Cytotoxic T cell (primary cell): ENCODE measurements around the genes RORC and LCE3E.

DNA sequence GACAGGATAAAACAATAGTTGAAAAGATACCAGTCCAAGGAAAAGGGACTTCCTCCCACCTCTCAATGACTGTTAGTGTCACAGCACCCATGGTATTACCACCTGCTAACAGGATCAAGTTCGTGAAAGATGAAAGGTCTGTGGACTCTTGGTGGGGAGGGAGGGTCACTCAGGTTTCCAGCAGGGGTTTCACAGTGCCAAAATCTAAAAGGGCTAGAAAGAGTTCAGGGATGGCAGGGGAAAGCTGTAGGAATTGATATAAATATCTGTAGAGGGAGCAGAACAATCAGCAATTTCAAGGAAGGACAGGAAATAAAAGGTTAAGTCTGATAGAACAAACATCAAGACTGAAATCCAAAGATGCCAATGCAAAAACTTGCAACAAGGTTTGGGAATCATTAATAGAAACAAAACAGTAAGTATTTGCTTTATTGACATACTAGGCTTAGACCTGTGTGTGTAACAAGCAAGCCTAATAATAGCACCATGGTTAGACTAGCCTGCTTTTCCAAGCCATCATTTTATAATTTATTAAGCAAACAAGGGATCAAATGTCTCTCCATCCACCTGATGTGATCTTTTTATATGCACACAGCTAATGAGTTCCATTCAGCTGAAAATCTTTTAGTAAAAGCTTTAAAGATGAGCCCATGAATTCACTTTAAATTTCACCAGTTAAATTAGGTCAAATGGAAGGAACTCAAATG lies 3.7 kb downstream of the MCL1 start:
- PRO-cap, 2 experiments = peak in 2 of 2 experiments; most common minus-strand start position 118 of the sequence (in 2)

- PRO-cap, 2 experiments = no peak in any of the 2 experiments
These were observed 832 bp upstream of the MCL1 start for GRCh38 chr1:150580211-150580672.

GRCh38 chr1:150616841-150617406 lies 12.5 kb downstream of the ENSA start:
- PRO-cap, 2 experiments = no peak in any of the 2 experiments

GRCh38 chr1:150619143-150620498 lies 9.8 kb downstream of the ENSA start:
- PRO-cap, 2 experiments = peak in 1 of 2 experiments; most common plus-strand start chr1:150620190 (in 1); most common minus-strand start chr1:150619873 (in 1)

DNA sequence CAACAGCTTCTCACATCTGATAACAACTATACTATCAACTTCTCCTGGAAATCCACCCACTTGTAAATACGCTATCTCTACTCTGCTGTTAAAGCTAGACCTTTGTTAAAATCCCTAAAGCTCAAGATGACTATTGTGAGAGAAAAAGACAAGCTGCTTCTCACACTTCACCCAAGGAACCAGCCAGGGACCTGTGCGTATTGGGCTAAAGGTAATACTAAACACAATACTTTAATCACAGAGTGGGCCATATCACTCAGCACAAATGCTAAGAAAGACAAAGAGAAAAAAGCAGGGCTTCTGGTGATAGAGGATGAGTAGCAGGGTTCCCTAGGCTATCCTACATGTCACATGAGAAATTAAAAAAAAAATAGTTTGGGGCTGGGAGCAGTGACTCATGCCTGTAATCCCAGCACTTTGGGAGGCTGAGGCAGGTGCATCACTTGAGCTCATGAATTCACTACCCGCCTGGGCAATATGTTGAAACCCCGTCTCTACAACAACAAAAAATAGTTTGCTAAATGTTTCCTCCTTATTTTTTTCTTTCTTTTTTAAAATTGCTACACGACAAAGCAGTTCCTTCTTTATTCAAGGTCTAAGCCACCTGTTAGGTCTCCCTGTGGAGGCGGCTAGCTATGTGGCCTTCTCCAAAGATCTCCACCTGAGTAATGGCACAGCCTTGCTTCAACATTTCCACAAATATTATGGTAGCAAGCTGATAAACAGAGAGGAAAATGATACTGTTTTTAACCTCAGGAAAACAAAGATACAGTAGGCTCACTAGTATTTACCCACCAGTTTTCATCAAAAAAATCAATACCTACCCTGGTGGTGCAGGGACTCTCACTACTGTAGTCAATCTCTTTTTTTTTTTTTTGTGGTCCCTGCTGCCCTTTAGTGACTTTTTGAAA lies 1.5 kb downstream of the ENSA start:
- PRO-cap, 2 experiments = no peak in any of the 2 experiments

DNA sequence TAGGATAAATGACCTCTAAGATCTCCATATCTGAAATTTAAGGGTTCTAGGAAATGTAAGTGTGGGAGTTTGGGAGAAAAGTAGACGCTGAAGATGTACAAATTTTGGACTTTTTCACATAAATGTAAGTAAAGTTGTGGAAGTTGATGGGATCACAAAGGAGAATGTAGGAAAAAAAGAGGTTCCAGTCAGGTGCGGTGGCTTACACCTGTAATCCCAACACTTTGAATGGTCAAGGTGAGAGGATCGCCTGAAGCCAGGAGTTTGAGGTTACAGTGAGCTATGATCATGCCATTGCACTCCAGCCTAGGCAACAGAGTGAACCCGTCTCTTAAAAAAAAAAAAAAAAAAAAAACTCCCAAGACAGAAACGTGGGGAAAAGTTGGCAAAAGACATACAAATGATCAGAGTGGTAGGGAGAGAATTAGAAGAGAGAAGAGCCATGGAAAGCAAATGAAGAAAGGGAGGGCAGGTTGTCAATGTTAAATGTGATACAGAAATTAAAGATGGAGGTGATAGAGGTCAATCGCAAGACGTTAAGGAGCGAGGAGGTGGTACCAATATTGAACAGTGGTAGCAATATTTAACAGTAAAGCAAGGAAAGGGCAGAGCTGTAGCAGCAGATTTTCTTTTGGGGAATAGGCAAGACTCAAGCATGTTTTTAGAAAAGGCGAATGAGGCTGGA lies 2.6 kb upstream of the ENSA start:
- PRO-cap, 2 experiments = no peak in any of the 2 experiments

DNA sequence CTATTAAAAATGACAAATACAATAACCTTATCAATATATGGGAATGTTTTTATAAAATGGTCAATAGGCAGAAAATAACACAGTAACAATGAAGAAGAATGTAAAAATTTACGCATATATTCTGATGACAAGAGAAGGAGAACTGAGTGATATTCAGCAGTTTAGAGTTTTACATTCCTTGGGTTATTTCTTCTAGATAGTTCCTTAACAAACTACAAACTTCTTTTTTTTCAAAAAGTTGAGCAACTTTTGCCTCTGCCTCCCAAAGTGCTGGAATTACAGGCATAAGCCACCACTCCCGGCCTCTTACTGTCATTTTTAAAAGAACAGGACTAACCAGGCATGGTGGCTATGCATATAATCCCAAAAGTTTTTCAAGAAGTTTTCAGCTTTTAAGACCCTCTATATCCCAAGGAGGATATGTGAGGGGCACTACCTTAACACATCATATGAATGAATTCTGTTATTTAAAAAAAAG lies 32.9 kb downstream of the ARNT start:
- PRO-cap, 2 experiments = no peak in any of the 2 experiments

- PRO-cap, 2 experiments = peak in 1 of 2 experiments; most common minus-strand start chr1:151047483 (in 1)
These were observed 320 bp upstream of the C1orf56 start for GRCh38 chr1:151047301-151047560.

DNA sequence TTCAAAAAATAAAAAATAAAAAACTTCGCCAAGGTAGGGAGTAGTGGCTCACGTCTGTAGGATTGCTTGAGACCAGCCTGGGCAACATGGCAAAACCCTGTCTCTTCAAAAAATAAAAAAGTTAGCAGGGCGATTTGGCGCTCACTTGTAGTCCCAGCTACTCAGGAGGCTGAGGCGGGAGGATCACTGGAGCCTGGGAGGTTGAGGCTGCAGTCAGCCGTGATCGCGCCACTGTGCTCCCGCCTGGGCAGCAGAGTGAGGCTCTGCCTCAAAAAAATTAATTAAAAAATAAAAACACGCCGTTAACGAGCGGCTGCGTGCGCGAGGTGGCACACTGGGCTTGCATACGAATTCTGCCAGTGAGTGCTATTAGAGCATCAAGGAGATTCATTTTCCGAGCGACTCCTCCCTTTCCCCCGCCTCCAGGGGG lies 1.2 kb upstream of the ZNF687 start:
- PRO-cap, 2 experiments = peak in 2 of 2 experiments; most common minus-strand start position 358 of the sequence (in 2)

GRCh38 chr1:151311386-151312396 lies 15.5 kb downstream of the PI4KB start:
- PRO-cap, 2 experiments = peak in 1 of 2 experiments; most common plus-strand start chr1:151311818 (in 1); most common minus-strand start chr1:151311693 (in 1)

DNA sequence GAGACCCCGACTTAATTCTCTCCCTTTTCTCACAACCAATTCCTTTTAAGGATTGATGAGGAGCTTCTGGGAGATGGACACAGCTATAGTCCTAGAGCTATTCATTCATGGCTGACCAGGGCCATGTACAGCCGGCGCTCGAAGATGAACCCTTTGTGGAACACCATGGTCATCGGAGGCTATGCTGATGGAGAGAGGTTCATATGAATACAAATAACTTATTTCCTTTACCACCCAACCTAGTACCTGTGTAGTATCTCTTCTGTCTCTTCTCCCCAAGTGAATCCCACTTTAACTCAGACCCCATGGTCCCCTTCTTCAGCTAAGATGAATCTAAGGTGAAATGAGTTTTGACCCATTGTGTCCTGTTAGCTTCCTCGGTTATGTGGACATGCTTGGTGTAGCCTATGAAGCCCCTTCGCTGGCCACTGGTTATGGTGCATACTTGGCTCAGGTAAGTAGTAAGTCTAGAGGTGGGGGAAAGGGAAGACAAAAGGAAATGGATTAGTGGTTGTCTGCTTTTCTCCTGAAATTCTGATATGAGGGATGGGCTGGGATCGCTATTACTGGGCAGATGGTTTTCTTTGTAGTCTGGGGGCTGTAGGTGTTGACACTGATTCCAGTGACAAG lies 1.1 kb downstream of the PSMB4 start:
- PRO-cap, 2 experiments = no peak in any of the 2 experiments

- PRO-cap, 2 experiments = peak in 1 of 2 experiments; most common plus-strand start chr1:151403223 (in 1)
These were observed 3.6 kb downstream of the PSMB4 start for GRCh38 chr1:151402681-151403714.

- PRO-cap, 2 experiments = no peak in any of the 2 experiments
These were observed 13.0 kb downstream of the PSMB4 start for GRCh38 chr1:151412133-151413103.

DNA sequence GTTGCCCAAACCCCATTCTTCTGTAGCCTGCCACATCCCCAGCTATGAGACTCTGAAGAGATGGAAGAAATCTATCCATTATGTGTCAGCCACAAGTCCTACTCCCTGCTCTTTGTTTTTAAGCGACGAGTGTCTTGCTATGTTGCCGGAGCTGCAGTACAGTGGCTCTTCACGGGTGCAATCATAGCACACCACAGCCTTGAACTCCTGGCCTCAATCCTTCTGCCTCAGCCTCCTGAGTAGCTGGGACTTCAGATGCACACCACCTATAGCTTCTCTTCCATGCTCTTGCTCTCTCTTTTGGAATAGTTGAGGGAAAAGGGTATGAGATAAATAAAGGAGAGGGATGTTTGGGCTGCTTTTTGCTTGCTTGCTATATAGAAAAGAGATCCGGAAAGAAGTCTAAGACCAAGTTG lies 1.6 kb downstream of the TUFT1 start:
- PRO-cap, 2 experiments = no peak in any of the 2 experiments

DNA sequence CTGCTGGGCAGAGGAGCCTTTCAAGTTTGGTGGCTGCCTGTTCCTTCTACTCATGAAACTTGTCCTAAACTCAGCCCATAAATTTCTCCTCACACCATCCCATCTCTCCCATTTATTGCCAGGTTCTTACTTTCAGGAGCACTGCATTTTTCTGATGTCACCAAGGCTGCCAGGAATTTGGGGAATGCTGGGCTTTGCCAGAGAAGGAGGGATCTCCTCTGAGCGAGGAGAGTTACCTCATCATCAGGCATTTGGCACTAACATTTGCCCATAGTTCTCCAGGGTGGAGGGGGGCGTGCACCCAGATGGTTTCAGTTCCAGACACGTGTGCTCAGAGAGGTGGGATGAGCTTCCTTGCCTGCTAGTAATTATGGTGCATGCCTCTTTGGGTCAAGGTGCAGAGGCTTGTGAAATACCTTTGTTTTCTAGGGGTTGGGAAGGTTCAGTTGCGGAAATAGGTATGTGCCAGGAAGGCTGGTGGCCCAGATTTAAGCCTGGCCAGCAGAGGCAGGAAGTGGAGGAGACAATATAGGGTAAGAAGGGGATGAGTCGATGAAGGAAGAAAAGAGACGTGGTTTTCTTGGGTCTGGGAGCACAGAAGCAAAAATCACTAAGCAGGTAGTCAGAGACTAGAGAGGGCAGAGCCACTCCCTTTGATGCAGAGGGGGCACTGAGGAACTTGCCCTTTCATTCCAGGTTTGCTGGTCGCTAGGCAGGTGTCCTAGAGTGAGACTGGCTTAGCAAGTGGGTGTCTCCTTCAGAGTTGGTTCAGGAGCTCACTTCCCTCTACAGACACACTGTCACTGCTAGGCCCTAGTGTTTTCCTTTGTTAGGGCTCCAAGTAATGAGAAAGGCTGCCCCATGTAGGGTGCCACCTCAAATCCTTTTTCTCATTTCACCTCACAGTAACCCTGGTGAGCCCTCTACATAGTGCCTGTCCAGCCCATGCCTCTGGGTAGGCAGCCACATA lies 7.2 kb downstream of the TUFT1 start:
- PRO-cap, 2 experiments = no peak in any of the 2 experiments

- PRO-cap, 2 experiments = no peak in any of the 2 experiments
These were observed 8.2 kb downstream of the RIIAD1 start for GRCh38 chr1:151729469-151729989.

- PRO-cap, 2 experiments = no peak in any of the 2 experiments
These were observed at the start of gene RORC for GRCh38 chr1:151831406-151832157. Gene RORC, minus strand, starts transcription at chr1:151831802.

GRCh38 chr1:151897905-151898128 lies 11.5 kb downstream of the THEM4 start:
- PRO-cap, 2 experiments = peak in 1 of 2 experiments; most common plus-strand start chr1:151898064 (in 1)

- PRO-cap, 2 experiments = peak in 1 of 2 experiments; most common minus-strand start chr1:151973017 (in 1)
These were observed 20.8 kb downstream of the S100A10 start for GRCh38 chr1:151972728-151973355.

GRCh38 chr1:152566559-152566895 lies at the start of gene LCE3E:
Gene LCE3E, minus strand, starts transcription at chr1:152566780.
- PRO-cap, 2 experiments = no peak in any of the 2 experiments